LHCN-M2 (cell line): ENCODE results near the gene ATP6V0E1.

DNA sequence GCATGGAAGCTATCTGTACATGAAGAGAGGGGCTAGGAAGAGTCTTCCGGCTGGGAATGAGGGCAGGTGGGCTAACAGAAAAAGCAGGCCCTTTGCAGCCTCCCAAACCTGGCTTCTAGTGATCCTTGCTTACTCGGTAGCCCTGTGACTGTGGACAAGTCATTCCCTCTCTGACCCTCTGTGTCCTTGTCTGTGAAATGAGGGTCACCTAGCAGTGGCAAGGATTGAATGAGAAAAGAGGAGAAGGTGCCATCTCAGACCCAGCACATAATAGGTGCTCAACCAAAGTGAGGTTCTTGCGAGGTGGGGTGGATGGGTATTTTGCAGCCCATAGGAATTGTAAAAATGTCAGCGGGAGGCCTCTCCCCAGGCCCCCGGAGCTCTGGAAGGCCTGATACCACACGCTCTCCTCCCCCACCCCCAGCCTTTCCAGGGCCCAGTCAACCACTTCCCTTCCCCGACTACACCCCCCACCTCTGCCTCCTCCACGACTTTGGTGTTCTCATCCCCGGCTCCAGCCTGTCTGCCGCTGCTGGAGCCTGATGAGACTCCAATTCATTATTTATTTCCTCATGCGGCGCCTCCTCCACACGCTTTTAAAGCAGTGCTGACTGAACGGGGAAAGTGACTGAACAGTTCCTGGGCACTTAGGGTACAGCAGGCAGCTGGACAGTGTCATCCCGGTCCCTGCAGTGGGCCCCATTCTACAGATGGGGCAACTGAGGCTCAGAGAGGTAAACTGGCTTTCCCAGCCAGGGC, 16.1 kb upstream of the RPL26L1 start:
- RAMPAGE, long total RNA = no peak

GRCh38 chr5:172950700-172951945, 8.1 kb upstream of the RPL26L1 start:
- RAMPAGE, long total RNA = no peak

DNA sequence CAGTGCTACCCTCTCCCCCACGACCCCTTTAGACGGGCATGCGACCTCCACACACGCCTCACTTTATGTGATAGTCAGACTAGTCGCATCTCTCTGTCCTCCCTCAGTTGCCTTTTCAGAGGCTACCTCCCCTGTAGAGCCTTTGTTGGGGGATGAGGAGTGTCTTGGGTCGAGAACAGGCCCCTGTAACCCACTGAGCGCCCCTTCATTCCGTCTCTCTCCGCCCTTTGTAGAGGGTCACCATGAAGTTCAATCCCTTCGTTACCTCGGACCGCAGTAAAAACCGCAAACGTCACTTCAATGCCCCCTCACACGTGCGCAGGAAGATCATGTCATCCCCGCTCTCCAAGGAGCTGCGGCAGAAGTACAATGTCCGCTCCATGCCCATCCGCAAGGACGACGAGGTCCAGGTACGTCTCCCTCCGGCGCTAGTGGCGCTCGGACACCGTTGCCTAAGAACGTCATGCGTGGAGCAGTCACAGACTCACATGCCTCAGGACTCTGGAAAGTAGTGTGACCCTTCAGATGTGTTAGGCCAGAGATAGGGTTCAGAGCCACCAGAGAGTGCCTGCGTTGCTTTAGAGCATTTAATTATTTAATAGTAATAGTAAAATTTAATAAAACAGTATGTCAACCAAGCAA, 529 bp downstream of the RPL26L1 start:
- RAMPAGE, long total RNA = no peak

- RAMPAGE, long total RNA = start-site peak on the plus strand at chr5:172983788-172983843, 1,141 reads
These were observed at the start of gene ATP6V0E1 for GRCh38 chr5:172983427-172984306. ATP6V0E1 (plus strand) TSS chr5:172983771.

- RAMPAGE, long total RNA = no peak
These were observed 20.5 kb downstream of the ATP6V0E1 start for GRCh38 chr5:173003992-173004622.

GRCh38 chr5:173238115-173239116, 3.4 kb upstream of the NKX2-5 start:
- RAMPAGE, long total RNA = no peak

DNA sequence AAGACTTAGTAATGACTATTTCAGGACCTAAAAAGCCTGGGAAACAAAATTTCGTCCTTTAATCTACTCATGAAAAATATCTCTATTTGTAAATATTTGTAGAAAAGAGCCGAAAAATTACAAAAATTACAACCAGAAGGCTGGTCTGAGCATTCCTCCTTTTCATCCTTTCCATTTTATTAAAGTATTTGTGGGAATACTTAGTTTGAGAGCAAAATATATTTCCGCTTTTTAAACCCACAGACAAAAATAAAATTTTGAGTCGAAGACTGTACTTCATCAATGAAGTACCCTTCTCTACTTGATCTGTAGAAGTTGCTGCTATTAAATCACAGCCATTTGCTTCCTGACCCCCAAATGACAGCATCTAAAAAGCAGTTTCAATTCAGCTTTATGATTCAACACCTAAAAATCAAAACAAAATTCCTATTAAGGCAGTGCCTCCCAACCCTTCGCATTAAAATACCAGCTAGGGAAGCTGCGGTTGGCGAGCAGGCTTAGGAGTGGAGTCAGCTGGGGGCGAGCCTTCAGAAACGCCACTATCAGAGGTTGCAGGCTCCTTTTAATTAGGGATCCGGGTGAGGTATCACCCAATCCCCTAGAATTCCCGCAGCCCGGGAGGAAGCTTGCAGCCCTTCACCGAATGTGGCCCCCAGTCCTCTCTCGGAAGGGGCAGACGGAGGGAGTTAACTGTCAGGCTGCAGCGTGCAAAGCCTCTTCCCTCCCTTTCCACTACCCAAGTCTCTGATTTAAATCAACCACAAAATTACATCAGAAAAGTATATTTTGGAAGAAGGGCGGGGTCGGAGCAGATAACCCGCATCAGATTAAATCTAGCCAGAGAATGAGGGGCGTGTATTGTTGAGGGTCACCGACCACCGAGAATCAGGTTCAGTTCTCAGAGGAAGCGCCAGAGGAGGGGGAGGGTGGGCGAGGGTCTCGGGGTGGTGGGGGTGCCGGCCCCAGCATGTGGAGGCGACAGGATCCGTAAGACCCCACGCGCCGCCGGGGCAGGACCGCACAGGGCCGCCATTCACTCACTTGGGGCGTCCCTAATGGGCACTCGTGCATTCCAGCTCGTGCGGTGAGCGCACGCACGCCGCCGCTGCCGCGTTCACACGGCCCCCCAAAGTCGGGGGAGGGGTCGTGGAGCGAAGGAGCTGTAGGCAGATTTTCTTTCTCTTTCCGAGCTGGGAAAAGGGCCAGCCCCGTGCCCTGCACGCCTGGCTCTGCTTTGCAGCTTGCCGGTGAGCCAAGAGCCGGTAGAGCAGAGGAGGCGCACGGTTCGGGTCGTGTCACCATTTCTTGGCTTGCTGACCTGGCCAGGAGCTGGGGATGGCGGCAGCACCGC, 1.6 kb downstream of the STC2 start:
- RAMPAGE, long total RNA = no peak

GRCh38 chr5:173330556-173330996, 2.4 kb upstream of the STC2 start:
- RAMPAGE, long total RNA = no peak

DNA sequence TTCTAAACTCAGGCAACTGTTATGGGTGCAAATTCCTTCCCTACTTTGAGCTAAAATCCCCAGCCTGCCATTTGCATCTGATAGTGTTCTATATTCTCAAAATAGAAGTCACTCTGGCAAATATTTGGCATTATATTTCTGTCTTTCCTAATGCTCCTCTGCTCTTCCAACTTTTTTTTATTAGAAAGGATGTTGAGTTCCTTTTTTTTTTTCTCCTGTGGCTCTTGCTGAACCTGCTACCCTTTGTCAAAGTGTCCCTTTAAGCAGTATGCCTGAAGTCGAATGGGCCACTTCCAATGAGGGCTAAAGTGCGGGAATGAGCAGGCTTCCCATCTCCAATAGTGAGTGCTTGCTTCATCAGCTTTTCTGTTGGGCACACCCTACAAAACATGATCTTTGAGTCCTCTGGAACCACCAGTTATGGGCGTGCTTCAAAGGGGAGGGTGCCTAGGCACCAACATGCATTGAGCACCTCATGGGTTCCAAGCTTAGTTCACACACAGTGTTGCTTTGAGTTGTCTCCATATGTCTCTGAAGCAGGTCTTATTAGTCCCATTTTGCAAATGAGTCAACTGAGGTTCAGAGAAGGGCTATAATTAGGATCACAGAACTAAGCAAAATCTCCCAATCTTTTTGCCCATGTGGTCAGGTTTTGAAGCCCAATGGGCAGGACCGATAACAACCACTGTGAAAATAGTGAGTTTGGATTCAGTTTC, 132.9 kb upstream of the CPEB4 start:
- RAMPAGE, long total RNA = no peak

GRCh38 chr5:173764492-173764913, 123.6 kb upstream of the CPEB4 start:
- RAMPAGE, long total RNA = no peak

DNA sequence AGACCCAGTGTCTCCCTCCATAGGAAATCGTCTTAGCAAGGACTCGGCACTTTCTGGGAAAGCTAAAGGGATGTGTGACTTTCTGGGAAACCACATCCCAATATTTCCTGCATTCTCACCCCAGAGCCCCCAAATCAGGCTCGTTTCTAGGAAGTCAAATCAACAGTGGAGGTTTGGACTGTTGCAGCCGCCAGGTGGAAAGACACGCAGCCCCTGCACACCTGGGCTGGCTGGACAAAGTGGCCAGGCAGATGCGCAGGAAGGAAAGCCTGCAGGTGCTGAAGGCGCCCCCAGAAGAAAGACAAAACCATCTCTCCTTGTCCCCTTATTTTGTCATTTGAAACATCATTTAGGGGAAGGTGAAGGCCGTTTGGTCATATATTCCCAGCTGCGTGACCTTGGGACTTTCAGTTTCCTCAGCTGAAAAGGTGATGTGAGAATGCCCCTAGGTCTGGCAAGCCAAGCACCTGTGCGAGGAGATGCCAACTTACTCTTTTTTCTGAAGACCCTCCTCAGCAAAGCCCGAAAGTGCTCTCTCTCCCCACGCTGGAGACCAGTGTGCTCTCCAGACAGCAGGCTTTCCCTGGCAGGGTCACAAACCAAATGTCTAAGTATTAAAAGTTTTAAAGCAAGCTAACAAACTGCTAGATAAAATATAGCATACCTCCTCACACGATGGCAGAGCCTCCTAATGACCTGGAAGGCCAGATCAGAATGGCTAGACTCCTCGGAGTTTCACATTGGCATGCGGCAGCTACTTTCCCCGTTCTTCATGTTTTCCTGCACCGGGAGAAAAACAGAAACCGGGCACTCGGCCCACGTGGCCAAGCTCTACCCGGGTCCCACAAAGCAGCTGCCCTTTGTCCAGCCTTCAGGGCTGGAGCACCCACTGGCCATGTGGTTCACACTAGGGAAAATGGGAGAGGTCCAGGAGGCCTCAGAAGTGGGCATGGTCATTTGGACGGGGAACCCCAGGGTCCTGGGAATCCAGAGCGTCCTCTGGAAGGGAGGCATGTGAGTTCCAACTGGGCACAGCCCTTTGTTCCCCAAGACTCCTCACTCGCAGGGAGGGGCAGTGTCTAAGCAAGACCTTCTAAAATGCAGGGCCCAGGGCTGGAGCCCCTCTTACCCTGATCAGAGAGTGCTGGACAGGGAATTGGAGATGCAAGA, 97.6 kb upstream of the CPEB4 start:
- RAMPAGE, long total RNA = no peak

DNA sequence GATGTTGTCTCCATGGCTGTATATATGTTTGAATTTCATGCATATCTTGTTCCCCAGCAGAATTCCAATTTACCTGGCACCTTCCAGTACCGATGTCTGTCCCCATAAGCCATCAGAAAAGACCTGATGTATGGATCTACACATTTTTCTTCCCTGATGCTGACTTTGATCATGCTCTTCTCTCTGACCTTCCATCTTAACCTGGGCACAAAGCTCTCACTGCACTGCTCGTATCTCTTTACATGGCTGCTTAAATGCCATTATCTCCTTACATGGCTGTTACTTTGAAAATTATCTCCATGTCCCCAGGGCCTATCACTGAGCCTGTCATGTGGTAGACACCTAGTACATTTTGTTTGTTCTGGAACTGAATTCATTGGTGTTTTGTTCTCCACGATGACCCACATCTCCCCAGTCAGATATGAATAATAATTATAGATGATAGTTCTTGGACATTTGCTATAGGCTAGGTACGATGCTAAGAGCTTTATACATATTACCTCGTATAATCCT, 10.0 kb upstream of the CPEB4 start:
- RAMPAGE, long total RNA = no peak

GRCh38 chr5:173908131-173908394, 19.9 kb downstream of the CPEB4 start:
- RAMPAGE, long total RNA = no peak

DNA sequence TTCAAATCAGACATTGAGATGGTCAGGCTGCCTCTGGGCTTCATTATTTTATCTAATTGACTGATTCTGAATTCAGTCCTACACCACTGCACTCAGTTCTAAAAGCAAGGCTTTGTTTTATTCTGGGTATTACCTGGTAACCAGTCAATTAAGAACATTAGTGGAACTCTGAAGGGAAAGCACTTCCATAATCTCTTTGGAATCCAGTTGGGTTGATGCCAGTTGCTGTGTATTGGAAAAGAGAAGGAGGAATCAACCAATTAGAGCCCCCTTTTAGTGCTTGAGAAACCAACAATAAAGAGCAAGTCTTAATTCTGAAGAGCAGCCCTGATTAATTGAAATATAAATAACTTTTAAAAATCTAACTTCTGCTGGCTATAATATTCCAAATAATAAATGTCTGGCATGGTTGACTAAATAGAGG, 31.9 kb downstream of the CPEB4 start:
- RAMPAGE, long total RNA = no peak

GRCh38 chr5:173947187-173947607, 41.8 kb upstream of the C5orf47 start:
- RAMPAGE, long total RNA = no peak

DNA sequence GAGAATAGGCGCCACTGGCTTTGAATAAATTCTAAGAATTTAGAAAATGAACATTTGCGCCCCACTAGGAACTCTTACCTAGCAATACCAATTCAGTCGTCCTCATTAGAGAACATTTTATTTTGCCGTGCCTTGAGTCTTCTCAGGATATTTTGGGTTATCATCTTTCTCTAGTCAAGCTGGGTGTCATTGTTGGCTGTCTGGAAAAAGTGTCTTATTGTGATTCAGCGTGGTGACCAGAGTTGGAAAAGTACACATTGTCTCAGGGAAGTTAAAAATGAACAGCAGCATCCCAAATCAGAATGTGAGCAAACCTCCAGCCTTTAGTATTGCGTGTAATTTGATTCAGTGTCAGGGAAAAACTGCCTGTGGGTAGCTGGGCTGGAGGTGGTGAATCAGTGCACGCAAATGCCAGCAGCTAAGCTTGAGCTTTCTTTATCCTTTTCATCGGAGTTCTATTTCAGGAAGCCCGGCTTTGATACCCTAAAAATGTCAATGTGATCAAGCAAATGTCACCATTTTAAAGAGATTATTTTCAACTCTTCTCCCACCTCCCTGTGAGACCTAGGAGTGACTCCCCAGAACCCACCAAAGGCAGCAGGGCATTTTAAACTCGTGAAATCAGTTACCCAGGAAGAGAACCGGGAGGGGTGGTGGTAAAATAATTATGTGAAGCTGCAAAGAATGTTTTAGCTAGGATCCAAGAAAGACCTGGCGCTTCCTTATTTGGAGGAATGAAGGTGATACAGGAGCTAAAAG, 25.8 kb upstream of the C5orf47 start:
- RAMPAGE, long total RNA = no peak

- RAMPAGE, long total RNA = no peak
These were observed 121.5 kb downstream of the NSG2 start for GRCh38 chr5:174167074-174167278.

DNA sequence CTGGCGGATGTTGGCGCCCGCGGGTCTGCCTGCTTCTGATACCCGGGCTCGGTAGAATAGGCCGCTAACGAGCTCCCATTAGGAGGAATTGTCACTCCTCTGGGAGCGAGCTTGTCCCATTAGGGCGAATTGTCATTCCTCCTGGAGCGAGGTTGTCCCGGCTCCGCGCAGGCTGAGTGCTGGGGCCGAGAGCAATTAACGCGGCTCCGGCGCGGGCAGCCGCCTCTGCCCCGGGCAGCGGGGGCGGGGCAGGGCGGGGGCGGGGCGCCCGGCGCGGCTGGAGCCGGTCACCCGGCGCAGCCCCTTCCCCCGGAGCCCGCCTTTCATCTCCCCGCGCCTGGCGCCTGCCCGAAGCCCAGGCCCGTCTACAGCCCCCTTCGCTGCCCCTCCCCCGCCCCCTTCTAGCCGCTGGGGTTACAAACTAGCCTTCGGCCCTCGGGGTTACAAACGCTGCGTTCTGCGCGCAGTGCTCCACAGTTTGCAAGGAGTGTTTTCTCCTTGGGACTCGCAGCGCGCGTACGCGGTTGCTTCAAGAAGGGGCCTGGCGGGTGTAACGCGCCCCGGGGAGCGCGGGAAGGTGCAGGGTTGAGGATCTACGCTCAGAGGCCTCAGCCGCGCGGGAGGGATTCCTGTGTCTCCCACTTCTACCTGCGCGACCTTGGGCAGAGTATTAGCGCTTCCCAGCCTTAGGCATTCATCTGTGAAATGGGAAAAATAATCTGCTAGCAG, 3.4 kb upstream of the MSX2 start:
- RAMPAGE, long total RNA = no peak

GRCh38 chr5:174843730-174844006, 119.3 kb downstream of the MSX2 start:
- RAMPAGE, long total RNA = no peak

GRCh38 chr5:175477325-175477943, 926 bp upstream of the SFXN1 start:
- RAMPAGE, long total RNA = no peak